Kidney epithelial cell (primary cell): ENCODE measurements around the genes KIZ, NKX2-4 and CST9L.

GRCh38 chr20:20605826-20606539, 106.5 kb downstream of the RALGAPA2 start:
- RAMPAGE, long total RNA, result no peak
- RRBS, result no CpG with 5 or more reads among the region's 6 CpGs

- RAMPAGE, long total RNA, result no peak
- RRBS, result no CpG with 5 or more reads among the region's 5 CpGs
Measured at GRCh38 chr20:20634382-20635036, 77.9 kb downstream of the RALGAPA2 start.

- RAMPAGE, long total RNA, result no peak
- RRBS, result no CpG with 5 or more reads among the region's 50 CpGs
Measured at GRCh38 chr20:21101857-21102669, 23.8 kb upstream of the KIZ start.

DNA sequence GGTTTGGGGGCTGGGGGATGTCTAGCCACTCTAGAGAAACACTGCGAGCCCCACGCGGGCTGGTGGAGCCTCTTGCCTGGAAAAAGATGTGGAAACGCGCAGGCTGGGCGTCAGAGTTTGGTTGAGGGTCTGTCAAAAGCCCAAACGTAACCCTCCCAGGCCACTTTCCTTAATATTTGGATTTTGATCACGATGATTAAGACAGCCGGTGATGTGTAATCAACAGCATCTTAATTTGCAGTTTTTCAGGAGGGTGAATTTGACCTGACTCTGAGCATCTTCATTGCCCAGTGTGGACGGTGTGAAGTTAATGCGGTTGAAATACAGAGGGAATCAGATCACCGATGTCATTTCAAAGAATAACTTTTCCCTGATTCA, 19.3 kb upstream of the KIZ start:
- RAMPAGE, long total RNA, result no peak
- RRBS, result no CpG with 5 or more reads among the region's 12 CpGs

DNA sequence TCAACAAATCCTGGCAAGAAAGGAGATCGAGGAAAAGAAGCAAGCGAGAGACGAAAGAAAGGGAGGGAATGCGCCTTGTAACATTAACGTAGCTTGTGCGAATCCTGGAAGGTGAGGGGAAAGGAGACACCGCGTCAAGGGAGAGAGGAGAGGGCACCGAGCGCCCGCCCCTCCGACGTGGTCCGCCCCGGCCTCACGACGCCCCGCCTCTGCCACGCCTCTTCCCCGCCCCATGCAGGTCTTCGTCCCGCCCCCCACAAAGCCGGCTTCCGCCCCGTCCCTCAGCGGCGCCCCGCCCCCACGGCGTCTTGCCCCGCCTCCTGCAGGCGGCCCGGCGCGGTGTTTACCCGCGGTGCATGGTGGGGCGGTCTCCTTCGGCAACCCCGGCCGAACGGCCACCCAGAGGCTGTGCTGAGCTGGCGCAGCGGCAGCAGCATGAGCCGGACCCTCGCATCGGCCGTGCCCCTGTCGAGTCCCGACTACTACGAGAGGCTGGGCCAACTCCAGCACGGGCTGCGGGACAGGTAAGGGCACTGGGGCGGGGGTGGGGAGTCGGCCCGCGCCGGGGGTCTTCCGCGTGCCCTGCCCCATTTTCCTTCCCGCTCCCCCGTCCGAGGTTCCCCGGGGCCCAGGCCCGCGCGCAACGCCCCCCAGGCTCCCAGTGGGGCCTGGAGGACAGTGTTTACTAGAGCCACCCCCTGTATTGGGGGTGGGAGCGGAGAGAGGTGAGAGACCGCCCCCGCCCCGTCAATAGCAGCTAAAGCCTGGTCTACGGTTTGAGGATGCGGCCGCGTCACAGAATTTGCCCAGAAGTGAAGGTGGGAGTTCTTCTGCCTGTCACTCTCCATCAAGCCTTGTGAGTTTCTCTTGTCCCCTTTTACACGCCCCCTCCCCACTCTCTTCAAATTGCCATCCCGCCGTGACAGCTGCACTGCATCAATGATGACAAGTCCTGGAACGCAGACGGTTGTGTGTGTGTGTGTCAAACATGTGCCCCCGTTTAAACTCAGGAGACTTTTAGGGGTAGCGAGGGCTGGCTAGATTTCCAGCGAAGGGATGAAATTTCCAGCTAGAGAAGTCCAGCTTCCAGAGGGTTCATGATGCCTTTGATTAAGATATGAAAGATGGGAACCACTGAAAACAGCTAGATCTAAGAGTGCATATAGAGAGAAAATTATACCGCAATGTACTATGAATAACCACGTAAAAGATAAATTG, at the start of gene KIZ:
TSS of gene KIZ (plus strand) at position 402 of the 1,218 bp plus-strand sequence.
- RAMPAGE, long total RNA, result start-site peak on the plus strand centred at position 366 of the sequence, 107 bp wide, 172 and 131 reads in 2 replicates
- RRBS, result under 1% methylated on average over 37 of the region's 86 CpGs

GRCh38 chr20:21136162-21136760, 10.4 kb downstream of the KIZ start:
- RAMPAGE, long total RNA, result no peak
- RRBS, result no CpG with 5 or more reads among the region's 7 CpGs

DNA sequence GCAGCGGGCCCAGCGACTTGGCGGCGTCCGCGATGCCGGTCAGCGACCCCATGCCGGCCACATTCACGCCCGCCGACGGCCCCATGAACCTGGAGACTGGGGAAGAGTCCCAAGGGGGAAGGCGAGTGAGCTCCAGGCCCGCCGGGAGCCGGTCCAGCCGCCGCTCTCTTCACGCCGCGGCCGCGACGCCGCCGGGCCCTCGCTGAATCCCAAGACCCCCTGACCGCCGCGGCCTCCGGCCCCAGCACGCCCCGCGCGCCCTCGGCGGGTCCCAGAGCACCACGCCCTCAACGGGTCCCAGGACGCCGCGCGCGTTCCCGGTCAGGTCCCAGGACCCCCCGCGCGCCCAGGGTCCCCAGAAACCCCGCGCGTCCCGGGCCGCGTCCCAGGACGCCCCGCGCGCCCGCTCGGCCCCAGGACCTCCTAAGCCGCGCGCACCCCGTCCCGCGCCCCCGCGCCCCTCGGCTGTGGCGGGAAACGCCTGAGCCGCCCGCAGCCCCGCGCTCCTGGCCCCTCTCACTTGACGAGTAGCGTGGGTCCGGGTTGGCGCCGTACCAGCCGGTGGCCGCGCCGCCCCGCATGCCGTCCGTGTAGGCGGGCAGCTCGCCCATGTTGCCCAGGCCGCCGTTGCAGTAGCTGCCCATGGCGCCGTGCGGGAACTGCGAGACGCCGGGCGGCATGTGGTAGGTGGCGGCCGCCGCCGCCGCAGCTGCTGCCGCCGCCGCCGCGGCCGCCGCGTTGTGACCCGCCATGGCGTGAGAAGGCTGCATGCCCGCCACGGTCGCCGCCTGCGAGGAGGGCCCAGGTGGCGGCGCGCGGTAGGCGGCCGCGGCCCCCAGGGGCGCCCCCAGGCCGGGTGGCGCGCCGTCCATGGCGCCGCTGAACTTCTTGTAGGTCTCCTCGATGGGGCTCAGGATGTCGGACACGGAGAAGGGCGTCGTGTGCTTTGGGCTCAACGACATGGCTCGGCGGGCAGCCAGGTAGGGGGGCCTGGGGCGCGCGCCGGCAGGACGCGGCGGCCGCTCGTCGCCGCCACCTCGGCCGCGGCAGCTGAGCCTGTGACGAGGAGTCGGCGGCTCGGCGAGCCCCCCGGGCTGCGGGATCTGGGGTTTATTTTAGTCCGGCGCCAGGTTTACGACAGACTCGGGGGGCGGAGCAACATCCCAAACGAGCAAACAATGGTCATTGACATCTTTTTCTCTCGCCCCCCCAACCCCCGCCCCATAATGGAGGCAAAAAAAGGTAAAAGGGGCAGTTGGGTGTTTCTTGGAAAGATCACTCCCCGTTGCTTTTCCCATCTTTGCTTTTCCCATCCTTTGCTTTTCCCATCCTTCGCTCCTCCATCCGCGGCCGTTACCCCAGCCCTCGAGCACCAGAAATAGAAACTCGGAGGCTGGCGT, at the start of gene NKX2-4:
TSS of gene NKX2-4 (minus strand) at position 1,089 of the 1,400 bp plus-strand sequence.
- RAMPAGE, long total RNA, result no peak
- RRBS, result 2% methylated on average over 58 of the region's 178 CpGs

DNA sequence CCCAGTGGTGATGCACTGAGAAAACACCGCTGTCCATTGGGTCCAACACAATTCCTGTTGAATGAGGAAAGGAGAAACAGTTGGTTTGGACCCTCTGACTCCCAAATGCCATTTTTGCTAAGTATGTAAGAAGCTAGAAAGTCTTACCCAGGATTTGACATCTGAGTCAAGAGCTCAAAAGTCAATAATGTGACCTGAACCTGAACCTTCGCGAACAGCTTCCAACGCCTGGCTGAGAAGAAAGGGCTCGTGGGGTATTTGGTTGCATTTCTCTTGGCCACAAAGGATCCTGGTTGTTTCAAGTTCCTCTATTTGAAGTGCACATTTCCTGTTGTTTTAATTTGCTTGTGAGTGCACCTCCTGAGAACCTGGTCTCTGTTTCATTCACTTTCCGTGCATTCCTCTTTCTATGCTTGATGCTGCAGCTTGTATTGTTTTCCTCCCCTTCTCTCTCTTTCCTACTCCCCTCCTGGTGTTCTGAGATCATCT, 212.6 kb downstream of the FOXA2 start:
- RAMPAGE, long total RNA, result no peak
- RRBS, result no CpG with 5 or more reads among the region's 6 CpGs

GRCh38 chr20:22527004-22527448, 57.3 kb downstream of the FOXA2 start:
- RAMPAGE, long total RNA, result no peak
- RRBS, result no CpG with 5 or more reads among the region's 3 CpGs

DNA sequence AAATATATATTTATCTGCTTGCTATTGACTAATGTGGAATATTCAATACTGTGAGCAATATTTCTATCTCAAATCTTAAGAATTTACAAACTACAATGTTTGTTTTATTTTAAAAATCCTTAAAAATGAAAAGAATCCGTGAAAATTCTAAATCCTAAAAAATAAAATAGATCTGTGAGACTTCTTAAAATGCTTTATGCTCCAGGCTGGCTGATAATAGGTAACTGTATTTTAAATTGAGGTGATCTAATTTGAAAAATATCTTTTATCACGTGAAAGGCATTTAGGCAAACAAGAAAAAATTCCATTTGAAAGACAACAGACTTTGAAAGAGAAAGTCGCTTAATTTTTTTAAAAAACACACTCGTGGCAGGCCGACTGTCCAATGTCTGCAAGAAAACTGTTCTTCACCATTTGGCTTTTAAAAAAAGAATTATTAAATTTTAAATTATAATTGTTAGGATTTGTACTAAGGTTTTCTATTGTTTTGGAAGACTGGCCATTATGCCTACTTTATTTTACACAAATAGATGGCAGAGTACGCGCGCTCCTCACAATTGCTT, 14.0 kb downstream of the FOXA2 start:
- RAMPAGE, long total RNA, result no peak
- RRBS, result no CpG with 5 or more reads among the region's 8 CpGs

DNA sequence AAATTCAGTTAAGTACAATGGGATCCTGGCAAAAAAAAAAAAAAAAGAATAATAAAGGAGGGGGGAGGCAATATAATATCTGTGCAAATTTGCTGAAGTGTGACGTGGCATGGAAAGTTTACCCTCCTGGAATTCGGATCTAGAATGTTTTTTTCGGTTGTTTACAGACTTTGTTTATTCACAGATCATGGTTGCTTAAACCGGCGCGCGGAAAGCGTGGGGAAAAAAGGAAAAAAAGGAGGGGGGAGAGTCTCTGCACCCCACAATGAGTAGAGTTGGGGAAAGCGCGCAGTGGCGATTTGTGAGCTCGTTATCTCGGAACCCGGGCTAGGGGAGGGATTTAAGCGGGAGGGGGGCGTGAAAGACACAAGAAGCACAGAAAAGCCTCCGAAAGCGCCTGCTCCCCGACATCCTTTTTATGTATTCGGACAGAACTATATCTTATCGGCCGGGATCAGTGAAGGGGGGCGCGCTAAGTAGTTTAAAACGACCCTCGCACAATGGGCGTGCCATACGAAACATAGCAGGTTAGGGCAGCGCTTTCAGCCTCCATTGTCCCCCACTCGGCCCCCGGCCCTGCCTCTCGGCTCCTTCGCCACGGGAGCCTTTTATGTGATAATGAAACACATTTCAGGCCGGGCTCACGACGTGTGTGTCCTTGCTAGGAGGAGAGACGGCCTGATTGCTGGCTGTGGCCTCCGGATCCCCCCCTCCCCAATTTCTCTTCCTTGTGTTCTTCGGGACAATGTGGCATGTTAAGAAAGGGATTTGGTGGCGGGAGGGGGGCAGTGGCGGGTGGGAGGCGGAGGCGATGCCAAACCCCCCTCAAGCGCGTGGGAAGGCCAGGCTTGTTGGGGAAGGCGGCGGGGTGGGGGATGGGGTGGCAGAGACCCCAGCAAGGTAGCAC, 5.4 kb downstream of the FOXA2 start:
- RAMPAGE, long total RNA, result no peak
- RRBS, result 3% methylated on average over 9 of the region's 48 CpGs

GRCh38 chr20:22763560-22764050, 179.2 kb upstream of the FOXA2 start:
- RAMPAGE, long total RNA, result no peak
- RRBS, result no CpG with 5 or more reads among the region's 5 CpGs

DNA sequence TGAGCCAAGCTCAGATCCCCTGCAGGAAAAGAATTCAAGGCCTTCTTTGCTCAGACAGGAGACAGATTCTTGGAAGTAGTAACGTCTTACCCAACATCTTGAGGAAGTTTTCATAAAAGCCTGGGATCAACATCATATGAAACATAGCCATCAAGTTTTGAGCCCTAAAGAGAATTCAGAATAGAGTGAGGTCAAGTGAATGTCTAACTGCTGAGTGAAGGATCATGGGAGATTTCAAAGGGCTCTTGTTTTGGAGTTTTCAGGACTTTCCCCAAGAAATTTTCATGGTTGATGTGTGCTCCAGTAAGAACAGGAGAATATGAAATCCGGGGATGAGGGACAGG, 207.9 kb upstream of the FOXA2 start:
- RAMPAGE, long total RNA, result no peak
- RRBS, result no CpG with 5 or more reads among the region's 2 CpGs

GRCh38 chr20:23084646-23085603, 1.2 kb downstream of the CD93 start:
- RAMPAGE, long total RNA, result no peak
- RRBS, result 88% methylated on average over 4 of the region's 33 CpGs

- RAMPAGE, long total RNA, result no peak
- RRBS, result no CpG with 5 or more reads among the region's 5 CpGs
Measured at GRCh38 chr20:23092649-23093304, 6.7 kb upstream of the CD93 start.

- RAMPAGE, long total RNA, result no peak
- RRBS, result no CpG with 5 or more reads among the region's 10 CpGs
Measured at GRCh38 chr20:23094848-23095358, 8.8 kb upstream of the CD93 start.

DNA sequence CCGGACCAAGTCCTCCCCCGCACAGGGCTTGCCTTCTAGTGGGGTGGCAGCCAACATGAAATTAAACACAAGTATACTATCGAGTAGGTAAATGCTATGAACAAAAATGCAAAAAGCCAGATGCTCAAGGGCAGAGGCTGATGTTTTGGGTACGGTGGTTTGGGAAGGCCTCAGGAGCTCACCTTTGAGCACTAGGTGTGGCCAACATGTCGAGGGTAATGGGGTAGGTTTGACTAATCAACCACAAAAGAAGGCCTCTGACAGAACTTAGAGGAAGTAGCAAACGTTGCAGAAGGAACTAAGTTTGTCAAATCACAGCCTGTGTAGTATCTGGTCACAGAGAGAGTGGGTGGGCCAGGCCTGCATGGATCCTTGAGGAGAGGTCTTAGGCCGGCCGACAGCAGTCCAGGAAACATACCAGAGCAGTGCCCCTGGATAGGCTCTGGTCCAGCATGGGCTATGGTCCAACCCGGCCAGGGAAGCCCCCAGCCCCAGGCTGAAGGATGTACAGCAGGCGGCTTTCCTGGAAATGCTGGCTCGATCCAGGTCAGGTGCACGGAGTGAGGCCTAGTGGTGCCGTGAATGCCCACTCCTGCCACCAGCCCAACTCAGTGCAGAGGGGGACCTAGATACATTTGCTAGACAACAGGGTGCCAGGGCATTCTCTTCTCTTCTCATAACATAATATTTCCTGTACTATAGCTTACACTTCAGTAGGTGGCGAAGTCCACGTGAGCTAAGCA, 56.2 kb upstream of the CD93 start:
- RAMPAGE, long total RNA, result no peak
- RRBS, result no CpG with 5 or more reads among the region's 15 CpGs

DNA sequence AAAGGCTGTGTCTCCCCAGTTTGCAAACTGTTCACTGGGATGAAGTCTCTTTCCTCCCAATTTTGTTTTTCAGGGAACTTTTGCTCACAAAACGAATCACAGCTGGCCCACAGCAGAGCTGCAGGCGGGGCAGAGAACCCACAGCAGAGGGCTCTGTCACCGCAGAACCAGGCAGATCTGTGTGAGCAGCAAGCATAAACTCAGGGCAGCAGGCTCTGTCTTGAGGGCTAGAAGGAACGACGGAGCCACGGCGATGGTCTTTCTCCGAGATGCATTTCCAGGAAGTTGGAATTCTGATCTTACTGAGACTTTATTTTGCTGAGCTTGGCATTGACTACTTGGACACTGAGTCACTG, 106.5 kb upstream of the NXT1 start:
- RAMPAGE, long total RNA, result no peak
- RRBS, result no CpG with 5 or more reads among the region's 8 CpGs

DNA sequence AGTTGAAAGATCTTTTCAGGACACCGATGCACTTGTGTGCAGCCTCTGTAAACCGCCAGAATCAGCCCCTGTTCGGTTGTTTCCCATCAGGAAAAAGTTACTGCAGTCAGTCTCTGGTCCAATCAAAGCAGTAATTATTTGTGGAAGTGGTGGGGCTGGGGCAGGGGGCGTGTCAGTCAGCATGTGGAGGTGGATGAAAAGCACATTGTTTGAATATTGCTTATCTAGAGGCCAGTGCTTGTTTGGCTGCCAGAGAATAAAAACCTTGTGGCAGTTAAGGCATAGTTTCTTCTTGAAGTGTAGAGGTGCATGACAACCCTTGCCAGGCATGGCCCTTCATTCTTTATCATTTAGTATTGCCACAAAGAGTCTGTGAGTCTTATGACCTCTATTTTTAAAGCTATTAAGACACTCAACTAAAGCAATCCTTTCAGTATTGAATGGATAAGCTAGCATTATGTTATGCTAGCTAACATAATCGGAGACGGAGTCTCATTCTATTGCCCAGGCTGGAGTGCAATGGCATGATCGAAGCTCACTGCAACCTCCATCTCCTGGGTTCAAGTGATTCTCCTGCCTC, 2.7 kb upstream of the GZF1 start:
- RAMPAGE, long total RNA, result no peak
- RRBS, result no CpG with 5 or more reads among the region's 7 CpGs

DNA sequence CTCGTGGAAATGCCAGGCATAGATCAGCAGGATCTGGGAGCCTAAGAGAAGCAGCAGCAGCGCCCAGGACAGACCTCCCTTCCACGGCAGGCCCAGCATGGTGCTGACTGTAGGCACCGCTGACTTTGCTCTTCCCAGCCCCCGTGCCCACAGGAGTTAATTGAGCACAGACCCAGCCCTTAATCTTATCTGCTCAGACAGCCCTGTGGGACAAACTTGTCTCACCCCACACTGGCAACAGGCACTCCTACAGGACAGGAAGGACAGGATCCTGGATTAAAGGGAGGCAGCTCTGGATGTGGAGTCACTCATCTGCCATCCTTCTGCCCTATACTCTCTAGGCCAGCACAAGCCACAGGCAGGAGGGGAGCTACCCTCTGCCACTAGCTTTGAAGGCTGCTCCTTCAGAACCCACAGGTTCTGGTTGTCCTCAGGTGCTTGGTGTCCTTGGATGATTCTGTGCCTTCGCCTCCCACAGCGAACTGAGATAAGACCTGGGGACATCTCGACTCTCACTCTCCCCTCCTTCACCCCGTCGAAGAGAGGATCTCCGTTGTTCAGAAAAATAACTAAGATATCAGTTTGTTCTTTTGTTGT, at the start of gene CST9L:
TSS of gene CST9L (minus strand) at position 133 of the 597 bp plus-strand sequence.
- RAMPAGE, long total RNA, result no peak
- RRBS, result no CpG with 5 or more reads among the region's 11 CpGs